HCT116 (cell line): Measurements from ENCODE around the gene EYA4.

DNA sequence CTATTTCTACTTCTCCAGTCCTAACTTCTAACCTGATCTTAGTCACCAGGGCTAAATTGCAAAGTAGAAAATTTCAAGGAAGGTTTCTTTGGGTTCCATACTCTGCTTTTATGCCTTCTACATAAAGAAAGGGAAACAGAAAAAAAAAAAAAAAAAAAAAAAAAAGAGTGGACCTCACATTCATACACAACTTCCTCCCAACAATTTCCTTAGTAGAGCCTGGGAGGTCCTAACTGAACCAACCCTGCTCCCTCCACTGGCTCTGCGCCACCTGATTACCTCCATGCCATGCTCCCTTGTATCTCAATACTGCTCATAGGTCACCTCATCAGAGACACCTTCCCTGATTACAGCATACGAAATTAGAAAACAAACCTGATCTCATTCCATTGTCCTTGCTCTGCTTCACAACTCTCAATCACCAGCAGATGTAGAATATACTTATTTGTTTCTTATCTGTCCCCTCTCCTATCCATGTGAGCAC lies 134.3 kb upstream of the EYA4 start:
- RRBS = no CpG with 5 or more reads among the region's 2 CpGs

GRCh38 chr6:133240444-133241533 lies at the start of gene EYA4:
Gene EYA4, plus strand, starts transcription at chr6:133241357.
- RRBS = 86% methylated on average over 34 of the region's 89 CpGs

- RRBS = 2% methylated on average over 28 of the region's 54 CpGs
Measured at GRCh38 chr6:134175403-134176089, 123.1 kb upstream of the SLC2A12 start.

DNA sequence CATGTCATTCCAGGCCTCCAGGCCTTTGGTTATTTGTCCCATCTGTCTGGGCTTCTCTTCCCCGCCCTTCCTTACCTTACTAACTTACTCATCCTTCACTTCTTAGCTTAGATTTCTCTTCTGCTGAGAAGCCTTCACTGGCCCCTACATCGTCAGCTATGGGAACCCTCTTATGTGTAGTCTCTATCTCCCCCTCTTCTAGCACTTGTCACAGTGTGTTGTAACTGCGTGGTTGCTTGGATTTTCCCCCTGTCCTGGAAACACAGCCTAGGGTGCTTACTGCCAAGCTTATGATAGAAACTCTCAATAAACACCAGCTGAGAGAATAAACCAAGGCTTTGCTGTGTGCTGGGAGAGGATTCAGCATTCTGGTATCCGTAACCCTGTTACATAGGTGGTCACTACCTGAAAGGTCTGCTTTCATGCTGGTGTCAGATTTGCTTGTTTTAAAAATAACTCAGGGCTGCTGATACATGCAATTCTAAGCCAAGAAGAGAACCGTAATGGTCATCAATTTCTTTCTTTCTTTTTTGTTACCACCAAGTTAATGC lies 68.5 kb downstream of the SGK1 start:
- RRBS = no CpG with 5 or more reads among the region's 5 CpGs

GRCh38 chr6:134636461-134636829 lies 313.5 kb downstream of the ALDH8A1 start:
- RRBS = no CpG with 5 or more reads among the region's 4 CpGs

DNA sequence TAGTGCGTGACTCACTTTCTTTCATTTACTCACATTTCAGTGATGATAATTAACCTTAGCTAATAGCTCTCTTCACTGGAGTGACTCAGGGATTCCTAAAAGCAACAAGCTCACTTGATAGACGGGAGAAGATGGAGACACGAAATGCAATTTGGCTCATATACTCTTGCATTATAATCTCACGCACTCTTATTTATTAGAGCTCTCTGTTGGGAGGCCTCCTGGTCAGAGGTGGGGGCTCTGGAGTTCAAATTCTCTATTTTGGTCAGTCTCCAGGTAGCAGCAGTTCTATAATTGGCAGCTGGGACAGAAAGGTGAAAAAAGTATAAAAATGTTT lies 276.2 kb downstream of the ALDH8A1 start:
- RRBS = no CpG with 5 or more reads among the region's 4 CpGs

- RRBS = no CpG with 5 or more reads among the region's 3 CpGs
Measured at GRCh38 chr6:135015145-135015557, 39.5 kb downstream of the HBS1L start.

DNA sequence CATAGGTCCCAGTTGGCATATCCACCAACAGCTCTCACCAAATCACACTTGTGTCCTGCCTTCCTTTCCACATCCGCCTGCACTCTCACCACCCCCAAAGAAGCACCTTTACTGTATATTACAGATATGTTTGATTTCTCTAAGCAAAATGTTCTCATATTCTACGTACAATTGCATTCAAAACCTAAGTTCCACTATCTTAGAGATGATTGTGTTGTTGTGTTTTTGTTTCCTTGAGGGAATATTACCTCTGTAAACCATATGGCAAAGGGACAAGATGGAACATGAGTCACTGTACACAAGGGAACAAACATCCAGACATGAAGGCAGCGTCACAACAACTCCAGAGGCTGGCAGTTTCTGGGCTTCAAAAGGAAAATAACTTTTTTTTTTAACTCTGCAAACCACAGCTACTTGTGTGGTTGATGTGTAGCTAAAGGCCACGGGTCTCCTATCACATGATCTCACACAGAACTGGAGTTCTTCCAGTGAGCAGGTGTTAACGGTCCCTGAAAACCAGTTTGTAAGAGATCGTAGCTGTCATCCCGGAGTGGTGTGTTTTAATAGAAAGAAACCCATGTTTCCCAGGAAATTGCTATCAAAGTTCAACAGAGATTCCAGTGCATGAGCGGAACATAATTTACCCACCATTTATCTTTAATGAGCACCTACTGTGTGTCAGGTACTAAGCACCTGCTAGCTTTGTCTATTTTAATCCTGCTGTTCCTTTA lies 33.1 kb upstream of the HBS1L start:
- RRBS = no CpG with 5 or more reads among the region's 8 CpGs

DNA sequence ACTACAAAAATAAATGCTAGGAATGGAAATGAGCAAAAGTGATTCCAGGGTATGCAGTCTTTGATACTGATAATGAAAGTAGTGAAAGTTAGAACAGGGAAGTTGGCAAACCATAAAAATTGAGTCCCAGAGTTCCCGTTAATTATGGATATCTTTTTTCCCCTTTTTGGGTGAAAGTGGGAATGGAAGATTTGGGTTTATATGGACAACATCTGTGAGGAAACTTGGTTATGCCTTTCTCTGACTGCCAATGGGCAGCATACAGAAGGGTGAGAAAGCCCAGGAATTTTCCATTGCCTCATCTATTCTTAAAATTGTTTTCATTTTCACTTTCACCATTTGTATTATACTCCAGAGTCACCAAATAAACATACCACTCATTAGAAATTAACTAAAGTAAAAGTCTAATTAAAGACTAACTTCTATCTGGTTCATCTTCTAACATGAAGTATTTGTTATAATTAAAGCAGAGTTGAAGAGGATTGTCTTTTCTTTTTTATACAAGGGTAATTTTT lies 35.6 kb upstream of the MYB start:
- RRBS = no CpG with 5 or more reads among the region's 1 CpG

- RRBS = 1% methylated on average over 20 of the region's 50 CpGs
Measured at GRCh38 chr6:135180203-135181025, 694 bp upstream of the MYB start.

GRCh38 chr6:135182628-135183374 lies 1.7 kb downstream of the MYB start:
- RRBS = 5% methylated on average over 10 of the region's 57 CpGs

DNA sequence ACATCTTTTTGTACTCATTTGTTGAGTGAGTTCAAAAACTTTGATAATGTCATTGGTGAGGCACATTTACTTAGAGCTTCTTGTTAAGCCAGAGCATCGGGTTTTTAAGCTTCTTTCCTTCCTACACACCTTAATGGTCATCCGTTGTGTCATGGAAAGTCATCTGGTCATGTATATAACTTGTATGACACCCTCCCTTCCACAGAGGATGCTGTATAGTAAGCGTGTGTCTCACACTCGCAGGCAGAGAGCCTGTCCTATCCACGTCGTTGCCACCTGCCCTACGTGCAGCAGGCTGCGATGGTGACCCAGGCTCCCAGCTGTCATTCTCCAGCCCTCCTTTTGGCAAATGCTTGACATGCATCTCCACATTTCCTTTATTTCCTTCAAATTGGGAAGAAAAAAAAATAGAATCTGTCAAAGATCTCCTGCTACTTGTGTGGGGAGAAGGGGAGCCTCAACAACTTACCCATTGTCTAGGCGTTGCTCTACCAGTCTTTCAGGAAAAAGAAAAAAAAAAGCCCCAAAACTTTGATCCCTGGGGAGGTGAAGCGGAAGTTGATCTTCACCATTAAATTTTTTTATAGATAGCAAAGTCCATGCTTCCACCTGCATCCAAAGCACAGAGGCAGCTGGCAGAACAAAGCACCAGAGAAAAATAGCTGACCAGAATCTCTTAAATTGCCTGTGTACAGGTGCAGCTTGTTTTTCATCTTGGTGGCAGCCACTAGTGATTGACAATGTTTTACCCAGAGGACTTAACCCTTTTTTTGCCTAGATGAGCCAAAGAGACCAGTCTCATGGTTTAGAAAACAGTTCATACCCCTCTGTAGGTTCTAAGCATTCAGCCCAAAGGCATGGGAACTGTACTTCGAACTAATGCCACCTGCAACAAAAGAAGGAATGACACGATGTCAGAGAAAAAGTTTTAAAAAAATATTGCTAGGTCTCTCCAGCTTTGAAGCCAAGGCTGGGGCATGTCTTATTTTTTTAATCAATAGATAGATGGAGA lies 85.8 kb downstream of the MYB start:
- RRBS = no CpG with 5 or more reads among the region's 12 CpGs

DNA sequence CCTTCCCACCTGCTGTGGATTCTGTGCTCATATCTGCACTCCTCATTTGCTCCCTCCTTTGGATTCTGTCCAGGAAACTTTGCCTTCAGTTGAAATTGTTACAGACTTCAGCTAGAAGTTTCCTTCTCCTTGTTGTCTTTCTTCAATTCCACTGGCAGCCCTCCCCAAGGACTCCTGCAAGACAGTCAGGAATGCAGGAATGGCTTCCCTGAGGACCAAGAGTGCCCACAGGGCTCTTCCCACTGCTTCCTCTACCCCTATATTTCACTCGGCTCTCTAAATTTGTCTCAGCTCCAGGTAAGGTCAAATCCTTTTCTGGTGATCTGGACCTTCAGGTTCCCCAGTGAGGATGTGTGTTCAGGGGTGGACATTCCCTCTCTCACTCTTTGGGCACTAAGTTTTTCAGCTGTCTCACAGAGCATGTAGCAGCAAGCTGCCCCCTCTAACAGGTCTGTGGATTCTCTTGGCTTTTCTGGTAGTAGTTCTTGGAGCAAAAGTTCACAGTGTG lies 128.6 kb downstream of the AHI1 start:
- RRBS = no CpG with 5 or more reads among the region's 1 CpG

- RRBS = no CpG with 5 or more reads among the region's 6 CpGs
Measured at GRCh38 chr6:135830345-135830796, 21.1 kb upstream of the PDE7B start.

DNA sequence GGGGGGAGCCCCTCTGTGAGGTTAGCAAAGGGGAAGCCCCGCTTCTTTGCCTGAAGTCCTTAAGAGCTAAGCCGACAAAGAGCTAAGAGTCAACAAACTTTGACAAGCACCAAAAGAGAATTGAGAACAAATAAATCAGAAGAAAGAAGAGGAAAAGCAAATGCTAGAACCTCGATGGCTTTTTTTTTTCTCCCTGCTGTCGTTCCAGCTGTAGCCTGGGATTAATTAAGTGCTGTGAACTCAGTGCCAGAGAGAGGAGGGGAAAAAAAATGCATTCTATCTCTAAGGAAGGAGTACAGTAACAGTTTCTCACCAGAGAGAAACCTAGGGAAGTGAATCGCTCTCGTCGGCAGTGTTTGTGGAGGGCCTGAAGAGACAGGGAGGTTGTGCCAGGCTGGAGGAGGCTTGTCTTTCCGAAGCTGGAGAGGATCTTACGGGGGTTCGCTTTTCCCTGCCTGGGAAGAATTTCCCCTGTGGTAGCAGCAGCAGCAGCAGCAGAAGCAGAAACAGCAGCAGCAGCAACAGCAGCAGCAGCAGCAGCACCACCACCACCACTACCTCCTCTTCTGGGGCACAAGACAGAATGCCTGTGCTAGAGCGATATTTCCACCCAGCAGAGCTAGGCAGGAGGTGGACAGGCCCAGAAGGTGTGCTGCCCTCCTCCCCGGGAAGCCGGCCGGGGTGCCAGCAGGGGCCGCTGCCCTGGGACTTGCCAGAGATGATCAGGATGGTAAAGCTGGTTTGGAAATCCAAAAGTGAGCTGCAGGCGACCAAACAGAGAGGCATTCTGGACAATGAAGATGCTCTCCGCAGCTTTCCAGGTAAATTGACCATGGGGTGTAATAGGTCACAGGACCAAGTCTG lies 186.4 kb downstream of the PDE7B start:
- RRBS = no CpG with 5 or more reads among the region's 17 CpGs

- RRBS = no CpG with 5 or more reads among the region's 3 CpGs
Measured at GRCh38 chr6:136095996-136096524, 154.1 kb downstream of the MTFR2 start.

DNA sequence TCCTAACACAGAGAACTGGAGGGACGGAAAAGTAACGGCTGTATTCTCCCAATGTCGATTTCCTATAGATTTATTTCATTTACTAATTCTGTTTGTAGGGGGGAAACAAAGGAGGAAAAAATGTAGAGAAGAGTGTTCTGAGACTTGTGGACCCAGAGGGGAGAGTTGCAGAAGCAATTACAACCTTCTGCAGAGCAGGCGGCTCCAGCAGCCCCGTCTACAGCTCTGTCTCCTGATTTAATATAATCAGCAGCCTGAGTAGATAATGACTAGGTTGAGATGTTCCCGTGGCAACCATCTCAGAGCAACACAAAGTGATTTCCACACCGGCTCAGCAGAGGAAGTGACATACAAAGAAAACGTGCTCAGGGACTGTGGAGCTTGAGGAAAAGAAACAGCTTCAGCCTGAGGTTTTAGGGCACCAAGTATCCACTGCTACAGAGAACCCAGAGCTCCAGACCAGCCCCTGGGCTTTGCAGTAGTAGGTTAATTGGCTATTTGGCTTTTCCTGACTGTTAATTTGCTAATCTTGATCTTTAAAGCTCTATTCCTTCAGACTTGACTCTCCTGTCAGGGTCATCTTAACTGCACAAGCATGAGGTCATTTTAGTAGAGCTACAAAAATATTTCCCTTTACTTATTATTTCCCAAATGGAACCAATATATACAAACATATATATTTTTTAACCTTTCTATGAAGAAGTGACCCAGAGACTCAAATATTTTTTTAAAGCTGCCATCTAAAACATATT lies 136.3 kb downstream of the MTFR2 start:
- RRBS = no CpG with 5 or more reads among the region's 8 CpGs

- RRBS = no CpG with 5 or more reads among the region's 6 CpGs
Measured at GRCh38 chr6:136270958-136272303, 18.2 kb downstream of the BCLAF1 start.

GRCh38 chr6:136511539-136512351 lies 38.5 kb downstream of the MAP7 start:
- RRBS = no CpG with 5 or more reads among the region's 7 CpGs

- RRBS = no CpG with 5 or more reads among the region's 4 CpGs
Measured at GRCh38 chr6:136513544-136513874, 36.7 kb downstream of the MAP7 start.